ENCODE measurements around a stretch of chr2.

GRCh38 chr2:196592643-196593340, 562 bp downstream of the HECW2 start:
- RRBS: 1% methylated on average over 29 of the region's 104 CpGs

- RRBS: no CpG with 5 or more reads among the region's 6 CpGs
Observed at GRCh38 chr2:197185003-197185656, 125.5 kb downstream of the ANKRD44 start.

- RRBS: no CpG with 5 or more reads among the region's 1 CpG
Observed at GRCh38 chr2:197294468-197294766, 16.2 kb downstream of the ANKRD44 start.

GRCh38 chr2:197323263-197323844, 12.8 kb upstream of the ANKRD44 start:
- RRBS: no CpG with 5 or more reads among the region's 3 CpGs

GRCh38 chr2:197328555-197328891, 17.9 kb upstream of the ANKRD44 start:
- RRBS: no CpG with 5 or more reads among the region's 4 CpGs

DNA sequence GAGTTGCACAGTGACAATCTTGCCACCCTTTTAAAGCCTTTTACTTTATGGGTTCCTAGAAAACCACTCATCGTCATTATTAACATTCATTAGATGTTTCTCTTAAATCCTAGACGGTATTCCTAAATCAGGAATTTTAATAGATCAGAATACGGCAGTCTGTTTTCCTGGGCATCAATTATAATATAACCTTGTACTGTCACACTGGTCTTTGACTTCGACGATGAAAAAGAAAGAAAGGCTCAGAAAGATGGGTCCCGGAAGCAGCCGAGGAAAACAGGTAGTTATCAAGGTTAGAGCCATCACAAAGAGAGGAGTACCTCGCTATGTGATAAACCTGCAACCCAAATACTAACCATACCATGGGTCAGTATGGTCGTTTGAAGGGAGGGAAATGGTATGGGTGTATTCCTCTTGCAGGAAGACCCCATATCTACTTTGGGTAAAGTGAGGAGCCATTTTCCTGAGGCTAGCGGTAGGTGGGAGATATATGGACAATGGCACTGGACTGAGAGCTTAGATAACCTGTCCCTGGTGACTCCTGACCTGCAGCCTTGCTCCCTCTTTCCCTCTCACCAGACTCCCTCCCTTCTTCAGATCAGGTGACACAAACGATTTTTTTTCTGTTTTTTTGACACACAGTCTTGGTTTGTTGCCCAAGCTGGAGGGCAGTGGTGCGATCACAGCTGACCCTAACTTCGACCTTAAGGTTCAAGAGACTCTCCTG, 1.1 kb upstream of the SF3B1 start:
- RRBS: no CpG with 5 or more reads among the region's 13 CpGs

DNA sequence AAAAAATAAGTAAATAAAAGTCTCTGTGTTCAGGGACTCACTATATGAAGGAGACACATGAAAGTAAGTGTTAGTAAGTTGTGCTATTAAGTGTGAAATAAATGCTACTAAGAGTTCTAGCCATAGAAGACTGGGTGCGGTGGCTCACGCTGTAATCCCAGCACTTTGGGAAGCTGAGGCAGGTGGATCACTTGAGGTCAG, 16.7 kb downstream of the MOB4 start:
- RRBS: no CpG with 5 or more reads among the region's 2 CpGs

GRCh38 chr2:199431888-199432293, 25.8 kb downstream of the SATB2 start:
- RRBS: no CpG with 5 or more reads among the region's 6 CpGs

DNA sequence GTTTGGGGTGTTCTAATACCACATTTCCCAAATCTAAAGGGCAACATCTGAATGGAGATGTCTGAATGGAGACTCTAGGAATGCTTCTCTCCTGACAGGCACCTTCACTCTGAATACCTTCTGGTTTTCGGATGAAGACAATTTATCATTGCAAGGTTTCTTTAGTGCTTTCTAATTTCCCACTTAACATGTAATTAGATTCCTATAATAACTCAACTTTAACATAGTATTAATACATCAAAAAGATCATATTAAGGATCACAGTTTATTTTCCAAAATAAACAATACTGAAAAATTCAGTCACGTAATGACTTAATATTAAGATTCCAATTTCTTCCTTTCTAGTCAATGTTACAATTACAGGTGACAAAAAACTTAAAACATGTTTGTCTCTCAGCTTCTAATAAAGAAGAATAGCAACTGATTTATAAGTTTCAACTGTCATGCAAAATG, 11.9 kb downstream of the SATB2 start:
- RRBS: no CpG with 5 or more reads among the region's 2 CpGs

GRCh38 chr2:199459203-199460138, 1.7 kb upstream of the SATB2 start:
- RRBS: under 1% methylated on average over 12 of the region's 79 CpGs

DNA sequence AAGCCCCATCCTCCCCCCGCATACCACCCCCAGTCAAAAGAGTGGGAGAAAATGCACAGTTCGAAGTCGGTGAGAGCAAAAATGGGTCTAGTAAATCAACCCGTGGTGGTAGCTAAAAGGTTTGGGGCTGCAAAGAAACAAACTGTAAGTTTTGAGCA, 2.3 kb upstream of the SATB2 start:
- RRBS: no CpG with 5 or more reads among the region's 4 CpGs

GRCh38 chr2:199471241-199471967, 13.7 kb upstream of the SATB2 start:
- RRBS: 5% methylated on average over 13 of the region's 46 CpGs

DNA sequence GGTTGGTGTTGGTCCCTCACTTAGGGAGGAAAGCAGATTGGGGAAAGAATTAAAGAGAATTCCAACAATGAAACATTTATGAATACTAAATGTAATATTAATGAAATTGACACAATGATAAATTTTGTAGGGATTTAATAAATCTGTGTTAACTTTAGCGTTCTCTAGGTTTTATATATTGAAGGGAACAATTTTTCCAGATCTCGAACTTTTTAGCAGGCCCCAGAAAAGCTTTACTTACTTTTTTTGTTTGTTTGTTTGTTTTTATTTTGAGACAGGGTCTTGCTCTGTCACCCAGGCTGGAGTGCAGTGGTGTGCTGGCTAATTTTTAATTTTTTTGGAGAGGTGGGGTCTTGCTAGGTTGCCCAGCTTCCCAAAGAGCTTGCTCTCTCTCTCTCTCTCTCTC, 31.4 kb upstream of the SATB2 start:
- RRBS: no CpG with 5 or more reads among the region's 2 CpGs

DNA sequence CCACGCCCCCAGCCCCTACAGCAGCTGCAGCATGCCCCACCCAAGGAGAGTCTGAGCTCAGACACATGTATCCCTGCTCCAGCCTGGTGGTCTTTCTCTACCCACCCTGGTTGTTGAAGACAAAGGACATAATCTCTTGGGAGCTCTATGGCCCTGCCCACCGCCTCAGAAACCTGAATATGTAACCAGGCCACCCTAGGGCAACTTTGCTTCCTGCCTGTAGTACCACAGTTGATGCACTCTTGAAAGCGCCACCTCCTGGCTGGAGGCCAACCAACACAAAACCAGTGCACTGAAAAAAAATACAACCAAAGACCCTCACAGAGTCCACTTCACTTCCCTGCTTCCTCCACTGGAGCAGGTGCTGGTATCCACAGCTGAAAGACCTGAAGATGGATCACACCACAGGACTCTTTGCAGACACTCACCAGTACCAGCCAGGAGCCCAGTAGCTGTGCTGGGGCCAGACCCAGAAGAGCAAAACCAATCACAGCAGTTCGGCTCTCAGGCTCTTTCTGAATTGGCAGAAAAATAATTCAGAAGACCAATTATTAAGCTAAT, 106.5 kb upstream of the SPATS2L start:
- RRBS: no CpG with 5 or more reads among the region's 4 CpGs

- RRBS: no CpG with 5 or more reads among the region's 8 CpGs
Observed at GRCh38 chr2:200222772-200223094, 83.8 kb upstream of the SPATS2L start.

GRCh38 chr2:200408025-200408891, 101.6 kb downstream of the KCTD18 start:
- RRBS: no CpG with 5 or more reads among the region's 10 CpGs

- RRBS: no CpG with 5 or more reads among the region's 10 CpGs
Observed at GRCh38 chr2:200600403-200601192, 14.8 kb downstream of the AOX1 start.

- RRBS: no CpG with 5 or more reads among the region's 2 CpGs
Observed at GRCh38 chr2:200633061-200633508, 47.3 kb downstream of the AOX1 start.

DNA sequence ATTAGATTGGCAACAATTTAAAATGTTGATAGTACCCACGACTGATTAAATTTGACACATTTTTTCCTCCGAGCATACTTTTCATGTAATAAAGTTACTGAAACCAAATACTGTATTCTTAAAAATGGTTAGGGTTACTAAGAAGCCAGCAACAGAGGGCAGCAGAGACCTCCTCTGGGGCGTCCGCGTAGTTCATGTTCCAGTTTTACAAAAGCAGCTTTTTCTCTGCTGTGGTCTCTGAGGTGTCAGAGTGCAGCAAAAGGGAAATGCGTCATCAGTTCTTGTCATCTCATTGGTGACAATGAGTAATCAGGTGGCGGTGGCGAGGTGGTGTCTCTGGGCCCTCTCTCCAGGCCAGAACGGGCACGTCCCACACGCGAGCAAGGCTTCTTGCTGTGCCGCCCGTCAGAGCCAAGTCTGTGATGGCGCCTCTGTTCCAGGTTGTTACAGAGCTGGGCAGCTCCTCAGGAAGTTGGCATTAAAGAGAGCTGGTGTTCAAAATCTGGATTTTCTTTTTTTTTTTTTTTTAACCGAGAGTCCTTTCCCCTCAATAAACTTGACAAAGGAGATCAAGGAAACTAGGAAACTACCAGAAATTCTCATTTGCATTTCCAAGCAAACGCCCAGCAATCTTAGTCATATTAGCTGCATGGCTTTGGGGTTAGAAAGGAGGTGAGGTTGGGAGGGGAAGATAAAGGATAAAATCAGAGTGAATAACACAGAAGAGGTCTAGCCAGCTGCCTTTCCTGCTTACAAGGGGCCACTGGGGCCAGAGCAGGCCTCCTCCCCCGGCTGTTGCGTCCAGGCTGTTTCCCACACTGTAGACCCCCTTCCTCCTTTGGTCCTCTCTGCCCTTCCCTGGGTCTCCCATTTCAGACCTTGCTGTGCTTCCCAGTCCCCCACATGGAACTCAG, 98.5 kb upstream of the BZW1 start:
- RRBS: no CpG with 5 or more reads among the region's 19 CpGs